Upper lobe of left lung (tissue), 5 donors: Measurements from ENCODE around the genes PRDM10 and SNX19.

- PRO-cap, 2 experiments: no peak in any of the 2 experiments
- RAMPAGE, long total RNA, 4 experiments: no peak in any of the 4 experiments
Observed at GRCh38 chr11:129457015-129457766, 81.5 kb downstream of the BARX2 start.

DNA sequence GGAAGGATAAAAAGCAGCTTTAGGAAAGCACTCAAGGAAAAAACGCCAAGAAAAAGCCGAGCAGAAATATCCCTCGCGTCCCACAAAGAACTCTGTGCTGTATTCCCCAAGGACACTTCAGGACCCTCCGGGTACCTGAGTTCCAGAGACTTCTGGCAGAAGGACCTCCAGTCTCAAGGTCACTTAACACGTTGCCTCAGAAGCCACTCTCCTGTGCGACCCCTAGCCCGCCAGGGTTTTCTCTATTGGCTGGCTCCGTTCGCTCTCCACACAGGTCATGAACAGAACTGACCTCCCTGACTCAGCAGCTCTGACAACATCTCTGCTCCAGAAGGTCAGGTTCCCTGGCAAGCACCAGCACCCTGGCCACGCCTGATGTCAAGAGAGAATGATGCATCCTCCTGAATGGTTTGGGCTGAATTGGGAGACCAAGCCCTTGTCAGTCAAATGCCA is 84.4 kb upstream of the TMEM45B start:
- PRO-cap, 2 experiments: no peak in any of the 2 experiments
- RAMPAGE, long total RNA, 4 experiments: no peak in any of the 4 experiments

GRCh38 chr11:129853746-129854296 is 38.2 kb downstream of the TMEM45B start:
- PRO-cap, 2 experiments: no peak in any of the 2 experiments
- RAMPAGE, long total RNA, 4 experiments: no peak in any of the 4 experiments

DNA sequence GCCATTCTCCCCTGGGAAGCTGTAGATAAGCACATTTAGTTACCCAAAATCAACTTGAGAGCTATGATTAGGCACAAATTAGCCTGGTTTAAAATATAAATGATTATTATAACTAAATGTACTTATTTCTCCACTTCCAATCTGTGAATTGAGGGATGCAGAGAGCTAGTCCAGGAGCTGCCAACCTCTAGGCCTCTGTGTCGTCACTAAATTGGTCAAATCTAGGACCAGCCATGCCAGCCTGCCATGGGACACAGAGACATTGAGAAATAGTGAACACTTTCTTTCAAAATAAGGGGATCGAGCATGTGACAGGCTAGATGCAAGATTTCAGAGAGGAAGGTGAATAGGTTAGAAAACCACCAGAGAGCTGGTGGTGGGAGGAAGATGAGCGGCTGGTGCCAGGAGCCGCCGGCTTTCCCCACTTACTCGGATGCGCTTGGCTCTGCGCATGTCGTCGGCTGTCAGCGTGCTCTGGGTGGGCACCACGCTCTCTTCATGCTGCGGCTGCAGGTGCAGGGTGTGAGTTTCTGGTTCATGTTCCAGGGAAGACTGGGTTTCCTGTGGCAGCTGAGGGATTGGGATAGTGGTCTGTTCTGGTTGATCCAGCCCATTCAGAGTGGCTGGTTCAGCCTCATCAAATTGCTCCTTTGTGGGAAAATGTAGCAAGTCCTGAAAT is 35.3 kb upstream of the NFRKB start:
- PRO-cap, 2 experiments: no peak in any of the 2 experiments
- RAMPAGE, long total RNA, 4 experiments: no peak in any of the 4 experiments

- PRO-cap, 2 experiments: peak in 2 of 2 experiments; most common plus-strand start chr11:130002938 (in 1); most common minus-strand start chr11:130002835 (in 2)
- RAMPAGE, long total RNA, 4 experiments: start-site peak on the plus strand in 1 of 4 experiments, at chr11:130003297-130003348 at its widest, 8 reads per replicate; start-site peak on the minus strand in 4 of 4 experiments, at chr11:130002769-130002869 at its widest, 48 to 142 reads per replicate
Observed at GRCh38 chr11:130002674-130003481, at the start of gene PRDM10. Gene PRDM10, minus strand, starts transcription at chr11:130002835.

GRCh38 chr11:130085924-130086374 is 16.3 kb downstream of the APLP2 start:
- PRO-cap, 2 experiments: no peak in any of the 2 experiments
- RAMPAGE, long total RNA, 4 experiments: no peak in any of the 4 experiments

GRCh38 chr11:130139478-130139925 is 20.1 kb upstream of the ST14 start:
- PRO-cap, 2 experiments: no peak in any of the 2 experiments
- RAMPAGE, long total RNA, 4 experiments: no peak in any of the 4 experiments

GRCh38 chr11:130144013-130145232 is 15.2 kb upstream of the ST14 start:
- PRO-cap, 2 experiments: no peak in any of the 2 experiments
- RAMPAGE, long total RNA, 4 experiments: no peak in any of the 4 experiments

- PRO-cap, 2 experiments: no peak in any of the 2 experiments
- RAMPAGE, long total RNA, 4 experiments: no peak in any of the 4 experiments
Observed at GRCh38 chr11:130230060-130231094, 70.8 kb downstream of the ST14 start.

GRCh38 chr11:130388880-130389279 is 39.5 kb downstream of the ADAMTS8 start:
- PRO-cap, 2 experiments: no peak in any of the 2 experiments
- RAMPAGE, long total RNA, 4 experiments: no peak in any of the 4 experiments

DNA sequence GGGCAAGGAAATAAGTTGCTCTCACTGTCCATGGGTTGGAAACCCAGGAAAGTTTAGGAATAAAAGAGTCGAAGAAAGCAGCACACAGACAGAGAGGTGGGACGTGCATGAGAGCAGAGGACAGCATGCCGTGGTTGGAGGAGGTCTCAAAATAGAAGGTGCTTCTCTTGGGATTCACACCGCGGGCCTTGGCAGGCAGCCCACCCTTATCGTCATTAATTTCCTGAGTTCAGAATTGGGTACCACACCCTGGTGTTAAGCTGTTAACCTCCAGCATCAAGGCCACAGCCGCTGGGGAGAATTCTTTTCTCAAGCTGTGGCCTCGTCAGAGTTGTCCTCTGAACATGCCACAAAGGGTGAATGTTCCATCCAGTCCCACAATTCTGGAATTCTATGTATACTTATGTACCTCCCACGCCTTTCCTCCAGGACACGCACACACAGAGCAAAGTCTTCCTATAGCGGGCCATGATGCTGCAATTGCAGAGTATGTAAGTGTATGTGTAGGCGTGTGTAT is 39.1 kb downstream of the ADAMTS8 start:
- PRO-cap, 2 experiments: no peak in any of the 2 experiments
- RAMPAGE, long total RNA, 4 experiments: no peak in any of the 4 experiments

- PRO-cap, 2 experiments: no peak in any of the 2 experiments
- RAMPAGE, long total RNA, 4 experiments: no peak in any of the 4 experiments
Observed at GRCh38 chr11:130400940-130401161, 27.6 kb downstream of the ADAMTS8 start.

DNA sequence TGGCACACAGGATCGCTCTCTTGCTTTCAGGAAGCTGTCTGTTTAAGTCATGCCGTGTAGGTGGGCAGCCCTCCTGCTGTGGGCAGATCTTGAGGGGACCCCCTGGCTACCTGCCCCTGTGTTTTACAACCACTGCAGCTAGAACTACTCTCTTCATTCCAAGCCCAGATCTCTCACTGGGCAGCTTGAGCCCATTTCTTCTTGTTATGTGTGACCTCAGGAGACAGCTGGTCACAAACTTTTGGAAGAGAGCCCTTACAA is 9.9 kb downstream of the ADAMTS8 start:
- PRO-cap, 2 experiments: no peak in any of the 2 experiments
- RAMPAGE, long total RNA, 4 experiments: no peak in any of the 4 experiments

DNA sequence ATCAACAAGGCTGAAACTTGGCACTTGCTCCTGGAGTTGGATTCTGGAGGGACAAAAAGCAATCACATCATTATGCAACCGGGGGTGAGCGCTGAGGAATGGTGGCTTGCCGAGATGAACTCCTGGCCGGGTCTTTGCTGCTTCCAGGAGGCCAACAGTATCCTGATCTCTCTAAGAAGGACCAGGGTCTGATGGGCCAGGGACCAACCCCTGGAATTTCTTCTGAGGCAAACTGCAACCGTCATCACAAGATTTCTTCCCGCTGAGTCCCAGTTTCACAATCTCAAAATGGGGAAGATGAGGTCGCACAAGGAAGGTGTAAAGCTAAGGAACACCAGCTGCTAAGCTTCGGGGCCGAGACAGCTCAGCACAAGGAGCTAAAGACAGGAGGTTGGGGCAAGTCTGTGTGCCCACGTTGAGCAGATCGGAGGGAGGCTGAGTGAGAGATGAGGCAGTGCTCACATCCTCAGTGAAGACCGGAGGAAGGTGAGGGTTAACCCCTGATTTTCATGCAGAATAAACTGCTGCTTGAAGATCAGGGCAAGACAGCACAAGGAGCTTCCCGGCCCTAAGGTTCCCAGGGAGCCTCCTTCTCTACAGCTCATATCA is 7.5 kb downstream of the ADAMTS8 start:
- PRO-cap, 2 experiments: no peak in any of the 2 experiments
- RAMPAGE, long total RNA, 4 experiments: no peak in any of the 4 experiments

- PRO-cap, 2 experiments: no peak in any of the 2 experiments
- RAMPAGE, long total RNA, 4 experiments: no peak in any of the 4 experiments
Observed at GRCh38 chr11:130607162-130607562, 158.7 kb downstream of the ADAMTS15 start.

GRCh38 chr11:130896948-130898459 is 18.8 kb downstream of the SNX19 start:
- PRO-cap, 2 experiments: no peak in any of the 2 experiments
- RAMPAGE, long total RNA, 4 experiments: no peak in any of the 4 experiments

- PRO-cap, 2 experiments: peak in 2 of 2 experiments; most common plus-strand start chr11:130916648 (in 1); most common minus-strand start chr11:130916444 (in 1)
- RAMPAGE, long total RNA, 4 experiments: start-site peak on the minus strand in 4 of 4 experiments, at chr11:130916420-130916487 at its widest, 96 to 315 reads per replicate
Observed at GRCh38 chr11:130915688-130916771, at the start of gene SNX19. Gene SNX19, minus strand, starts transcription at chr11:130916479.

- PRO-cap, 2 experiments: no peak in any of the 2 experiments
- RAMPAGE, long total RNA, 4 experiments: no peak in any of the 4 experiments
Observed at GRCh38 chr11:131423540-131423778, 53.0 kb downstream of the NTM start.

DNA sequence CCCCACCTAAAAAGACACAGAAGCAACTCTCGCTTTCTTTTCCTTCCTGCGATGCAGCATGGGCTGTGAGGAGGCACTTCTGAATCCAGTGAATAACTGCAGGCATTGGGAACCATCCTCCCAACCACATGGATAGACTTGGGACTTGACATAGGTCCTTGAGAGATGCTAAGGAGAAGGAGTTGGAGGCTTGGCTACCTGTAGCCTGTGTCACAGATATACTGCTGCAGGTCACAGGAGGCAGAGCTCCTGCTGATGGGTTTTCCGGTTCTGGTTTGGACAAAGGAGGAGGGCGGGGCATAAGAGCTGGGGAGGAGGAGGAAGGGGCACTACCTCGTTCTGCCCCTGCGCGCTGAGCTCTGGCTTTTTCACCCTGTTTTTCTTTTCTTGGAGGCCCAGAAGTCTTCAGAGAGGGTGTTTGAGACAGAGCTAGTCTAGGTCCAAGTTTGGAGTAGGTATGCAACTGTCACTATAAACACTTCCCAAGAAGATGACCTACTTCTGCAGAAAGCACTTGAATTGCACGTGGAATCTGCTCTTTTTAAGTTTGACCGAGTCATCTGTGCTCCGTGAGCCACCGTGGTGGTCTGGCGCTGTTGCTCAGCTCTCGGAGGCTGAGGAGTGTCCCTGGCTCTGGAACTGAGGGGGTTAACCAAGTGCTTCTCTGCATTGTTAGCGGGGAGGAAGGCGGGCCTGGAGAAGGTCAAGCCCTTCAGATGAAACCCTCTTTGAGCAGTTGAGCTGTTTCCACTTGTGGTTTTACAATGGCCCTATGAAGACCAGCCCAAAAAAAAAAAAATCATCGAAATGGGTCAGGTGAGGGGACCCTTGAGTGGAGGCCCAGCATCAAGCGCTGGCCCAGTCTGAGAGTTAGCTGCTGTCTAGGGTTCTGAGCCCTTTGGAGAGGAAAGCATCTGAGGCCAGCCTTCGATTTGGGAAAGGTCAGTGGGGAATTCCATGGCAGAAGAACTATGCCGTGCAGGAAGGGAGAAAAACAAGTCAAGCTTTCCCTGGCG is 286.3 kb downstream of the NTM start:
- PRO-cap, 2 experiments: no peak in any of the 2 experiments
- RAMPAGE, long total RNA, 4 experiments: no peak in any of the 4 experiments

GRCh38 chr11:131668709-131669340 is 298.4 kb downstream of the NTM start:
- PRO-cap, 2 experiments: no peak in any of the 2 experiments
- RAMPAGE, long total RNA, 4 experiments: no peak in any of the 4 experiments